ReNcell CX (cell line): ENCODE measurements around a stretch of chr18.

GRCh38 chr18:22184764-22185658, 15.6 kb downstream of the GATA6 start:
- PRO-cap = no peak

DNA sequence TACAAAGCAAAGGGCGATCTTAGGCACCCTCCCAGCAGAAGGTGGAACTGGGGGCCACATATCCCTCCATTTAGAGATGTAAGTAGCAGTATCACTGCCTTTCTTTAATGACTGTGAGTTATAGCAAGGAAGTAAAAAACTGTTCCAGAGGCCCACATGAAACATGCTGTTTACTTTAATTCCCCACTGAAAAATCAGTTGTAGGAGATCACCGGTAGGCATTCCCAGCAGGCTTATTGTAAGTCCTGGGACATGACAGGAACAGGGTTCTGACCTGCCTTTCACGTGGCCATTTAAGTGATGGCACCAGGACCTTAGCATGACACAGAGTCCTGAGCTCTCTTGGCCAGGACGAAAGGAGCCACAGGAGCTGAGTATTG, 16.8 kb downstream of the GATA6 start:
- PRO-cap = no peak

GRCh38 chr18:22214627-22215407, 45.4 kb downstream of the GATA6 start:
- PRO-cap = no peak

DNA sequence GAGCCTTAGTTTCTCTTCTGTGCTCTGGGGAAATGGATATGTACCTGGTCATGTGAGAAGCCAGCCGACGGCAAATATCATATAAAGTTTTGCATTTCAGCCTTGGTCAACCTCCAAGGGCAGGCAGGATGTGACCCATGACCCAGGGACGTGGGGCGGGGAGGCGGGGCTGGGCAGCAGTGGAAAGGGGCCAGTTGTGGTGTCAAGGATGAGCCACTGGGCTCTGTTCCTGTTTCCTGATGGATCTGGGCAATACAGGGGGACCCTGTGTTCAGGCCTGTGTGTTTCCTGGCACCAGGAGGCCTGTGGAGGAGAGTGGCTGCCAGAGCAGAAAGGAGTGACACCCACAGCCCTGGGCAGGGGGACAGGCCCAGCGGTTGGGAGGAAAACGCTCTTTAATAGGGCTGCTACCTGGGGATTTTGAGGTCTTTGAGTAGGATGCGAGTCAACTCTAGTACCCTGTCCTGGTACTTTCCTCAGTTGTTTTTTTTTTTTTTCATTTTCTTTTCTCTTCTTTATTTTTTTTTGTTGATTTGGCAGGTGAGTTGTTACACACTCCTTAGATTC, 107.0 kb downstream of the GATA6 start:
- PRO-cap = no peak

DNA sequence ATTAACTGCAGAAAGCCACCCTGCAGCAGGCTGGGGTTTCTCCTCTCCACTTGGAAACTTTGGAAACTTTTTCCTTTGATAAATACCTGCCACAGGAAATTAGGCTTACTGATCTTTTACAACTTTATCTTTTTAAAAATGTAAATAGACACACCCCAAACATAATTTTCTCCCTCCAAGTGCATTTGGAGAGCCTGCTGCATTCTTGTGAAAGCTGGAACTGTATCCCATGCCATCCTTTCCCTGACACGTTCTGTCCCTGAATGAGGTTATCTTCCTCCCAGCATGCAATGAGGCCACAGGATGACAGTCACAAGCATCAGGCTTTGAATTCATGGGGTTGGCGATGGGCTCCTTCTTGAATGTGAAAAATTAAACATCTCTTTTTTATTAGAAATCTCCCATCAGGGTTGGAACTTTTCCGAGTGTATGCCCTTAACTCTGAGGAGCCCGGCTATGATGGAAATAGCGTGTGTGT, 77.8 kb downstream of the CTAGE1 start:
- PRO-cap = no peak

DNA sequence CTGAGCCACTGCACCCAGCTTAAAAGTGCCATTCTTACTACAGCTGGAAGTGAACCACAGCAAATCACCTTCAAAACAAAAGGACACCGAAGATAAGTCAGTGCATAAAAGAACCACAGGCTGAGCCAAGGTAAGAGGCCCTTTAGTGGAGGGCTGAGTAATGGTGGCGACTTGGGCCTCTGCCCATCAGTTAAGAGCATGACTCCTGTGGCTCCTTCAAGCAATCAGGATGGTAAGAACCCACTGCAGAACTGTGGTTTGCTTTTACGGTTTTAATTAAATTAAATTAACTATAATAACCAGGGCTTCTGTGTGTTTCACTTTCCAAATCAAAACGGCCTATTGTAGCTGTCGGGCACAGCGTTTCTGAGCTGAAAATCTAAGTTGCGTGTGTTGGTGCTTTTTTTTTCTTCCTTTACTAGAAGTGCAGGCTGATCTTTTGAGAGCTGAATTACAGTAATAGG, 75.0 kb downstream of the CTAGE1 start:
- PRO-cap = no peak

DNA sequence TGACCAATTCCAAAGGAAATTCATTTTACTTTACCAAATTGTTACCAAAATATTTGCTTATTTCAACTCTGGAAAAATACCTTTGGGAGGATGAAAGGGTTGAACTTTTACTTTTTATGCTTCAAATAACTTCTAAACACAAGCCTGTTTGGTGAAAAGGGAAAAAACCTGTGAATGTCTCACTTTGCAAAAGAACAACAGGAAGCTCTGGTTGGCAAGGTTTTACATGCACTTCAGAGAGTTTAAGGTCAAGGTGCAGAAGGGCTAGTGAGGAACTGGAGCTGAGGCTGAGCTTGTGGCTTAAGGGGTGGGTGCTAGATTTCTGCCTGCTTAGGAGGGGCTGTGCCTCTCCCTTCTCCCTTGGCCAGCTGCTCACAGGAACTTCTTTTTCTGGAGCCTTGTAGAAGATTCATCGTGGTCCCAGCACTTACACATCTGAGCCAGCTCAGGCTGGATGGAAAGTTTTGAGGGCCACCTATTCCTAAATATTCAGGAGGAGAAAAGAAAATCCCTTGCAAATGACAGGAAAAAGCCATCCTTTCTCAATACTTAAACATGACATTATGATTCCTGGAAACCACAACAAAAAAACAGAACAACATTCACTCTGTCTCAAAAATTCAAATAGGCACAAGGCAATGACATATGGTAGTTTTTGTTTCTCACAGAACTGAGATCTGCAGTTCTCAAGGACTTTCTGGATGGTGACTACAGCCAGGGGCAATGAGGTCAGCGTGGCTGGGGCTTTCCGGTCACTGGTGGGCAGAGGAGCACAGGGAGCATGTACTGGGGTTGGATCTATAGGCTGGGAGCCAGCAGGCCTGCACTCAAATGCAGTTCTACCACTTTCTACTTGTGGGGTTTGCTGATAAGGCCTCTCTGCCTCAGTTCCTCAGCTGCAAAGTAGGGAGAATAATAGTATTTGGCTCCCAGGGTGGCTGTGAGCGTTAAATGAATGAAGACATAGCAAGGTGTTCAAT, 72.2 kb downstream of the CTAGE1 start:
- PRO-cap = no peak

- PRO-cap = no peak
Observed at GRCh38 chr18:22422828-22423604, 5.3 kb upstream of the CTAGE1 start.

DNA sequence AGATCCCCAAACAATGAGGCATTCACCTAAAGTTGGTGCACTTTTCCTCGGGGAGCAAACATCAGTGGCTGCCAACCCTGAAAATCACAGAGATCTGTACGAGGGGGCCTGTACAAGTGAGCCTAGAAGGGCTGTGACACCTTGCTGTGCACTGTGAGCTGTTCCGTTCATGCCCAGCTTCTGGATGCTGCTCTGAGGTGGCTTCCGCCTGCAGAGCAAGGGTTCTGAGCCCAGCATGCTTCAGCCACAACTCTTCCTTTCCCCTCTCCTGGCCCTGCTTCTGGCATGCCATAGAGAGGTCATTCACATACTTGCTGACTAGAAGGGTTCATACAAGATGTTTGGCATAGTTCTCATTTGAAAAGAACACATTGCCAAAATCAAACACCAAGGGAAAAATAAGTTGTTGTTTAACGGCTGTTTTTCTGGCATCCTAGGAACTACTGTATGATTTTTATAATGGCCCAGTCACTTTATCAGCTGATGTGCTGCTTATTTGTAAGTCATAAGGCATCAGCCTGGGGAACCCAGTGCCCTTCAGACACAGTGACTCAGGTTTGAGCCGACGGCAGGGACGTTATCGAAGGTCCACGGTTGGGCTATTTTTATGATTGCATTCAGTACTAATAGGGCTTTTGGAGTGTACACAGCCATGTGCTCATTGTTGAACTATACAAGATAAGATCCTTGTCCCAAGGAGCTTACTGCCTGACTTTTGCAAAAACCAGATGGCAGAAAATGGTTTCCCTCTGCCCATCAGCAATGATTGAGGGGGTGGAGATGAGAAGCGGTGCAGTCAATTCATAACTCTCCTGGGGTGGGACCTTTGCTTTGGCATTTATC, 53.9 kb upstream of the CTAGE1 start:
- PRO-cap = no peak

DNA sequence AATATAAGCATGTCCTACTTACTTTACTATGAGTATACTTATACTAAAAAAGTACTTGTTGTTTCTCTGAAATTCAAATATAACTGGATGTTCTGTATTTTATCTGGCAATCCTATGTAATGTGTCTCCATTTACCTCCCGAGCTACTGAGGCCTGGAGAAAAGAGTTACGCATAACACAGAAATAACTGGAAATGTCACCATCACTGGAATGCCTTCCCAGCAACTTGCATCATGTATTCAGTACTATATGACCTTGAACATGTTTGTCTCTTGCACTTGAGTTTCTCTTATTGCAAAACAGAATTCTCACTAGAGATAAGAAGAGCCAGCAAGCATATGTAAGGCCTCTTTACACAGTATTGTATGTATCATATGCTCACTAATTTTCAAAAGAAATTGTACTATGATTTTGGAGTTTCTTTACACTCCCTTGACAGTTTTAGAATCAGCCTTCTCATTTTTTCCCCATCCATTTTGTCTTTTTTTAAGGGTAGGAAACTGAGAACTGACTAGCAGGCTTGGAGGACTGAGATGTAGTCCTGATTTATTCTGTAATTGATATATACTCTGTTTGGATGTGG, 99.7 kb upstream of the CTAGE1 start:
- PRO-cap = no peak

GRCh38 chr18:23099454-23100060, 35.7 kb upstream of the CABLES1 start:
- PRO-cap = no peak

DNA sequence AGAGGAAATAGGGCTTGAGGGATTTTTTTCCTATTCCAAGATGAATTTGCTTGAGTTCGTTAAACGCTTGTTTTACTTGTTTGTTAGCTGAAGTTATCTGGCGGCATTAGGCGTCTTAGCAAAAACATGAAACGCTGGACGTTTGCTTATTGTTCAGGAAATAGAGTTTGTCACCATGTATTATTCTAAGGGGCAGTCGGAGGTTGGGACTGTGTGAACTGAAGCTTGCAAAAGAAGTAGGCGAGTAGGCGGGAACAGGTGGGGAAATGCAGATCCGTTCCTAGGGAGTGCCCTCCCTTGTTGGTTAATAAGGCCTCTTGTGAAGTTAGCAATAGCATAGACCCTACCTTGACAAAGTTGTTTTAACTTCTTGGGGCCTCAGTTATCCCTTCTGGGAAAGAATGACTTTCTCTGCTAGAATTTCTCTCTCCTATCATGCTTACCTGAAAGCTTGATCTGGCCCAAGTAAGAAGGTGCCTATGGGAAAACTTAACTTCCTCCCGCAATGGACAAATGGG, 2.0 kb downstream of the CABLES1 start:
- PRO-cap = no peak

- PRO-cap = no peak
Observed at GRCh38 chr18:23330448-23330794, 107.3 kb downstream of the TMEM241 start.

DNA sequence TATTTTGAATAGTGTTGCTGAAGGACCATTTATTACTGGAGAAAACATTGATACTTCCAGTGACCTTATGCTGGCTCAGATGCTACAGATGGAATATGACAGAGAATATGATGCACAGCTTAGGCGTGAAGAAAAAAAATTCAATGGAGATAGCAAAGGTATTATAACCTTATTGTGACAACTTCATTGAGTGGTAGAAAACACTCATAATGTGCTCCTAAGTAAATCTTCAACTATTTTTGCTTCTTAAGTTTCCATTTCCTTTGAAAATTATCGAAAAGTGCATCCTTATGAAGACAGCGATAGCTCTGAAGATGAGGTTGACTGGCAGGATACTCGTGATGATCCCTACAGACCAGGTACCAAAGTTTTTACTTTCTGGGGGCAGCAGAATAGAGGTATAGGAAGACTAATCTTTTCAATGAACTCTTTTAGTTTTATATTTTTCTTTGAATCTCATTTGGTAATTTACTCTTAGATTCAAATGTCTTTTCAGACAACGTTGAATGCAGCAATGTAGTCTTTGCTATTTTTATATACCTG, 10.9 kb downstream of the RIOK3 start:
- PRO-cap = no peak

GRCh38 chr18:23484988-23485610, 18.2 kb upstream of the RMC1 start:
- PRO-cap = no peak

DNA sequence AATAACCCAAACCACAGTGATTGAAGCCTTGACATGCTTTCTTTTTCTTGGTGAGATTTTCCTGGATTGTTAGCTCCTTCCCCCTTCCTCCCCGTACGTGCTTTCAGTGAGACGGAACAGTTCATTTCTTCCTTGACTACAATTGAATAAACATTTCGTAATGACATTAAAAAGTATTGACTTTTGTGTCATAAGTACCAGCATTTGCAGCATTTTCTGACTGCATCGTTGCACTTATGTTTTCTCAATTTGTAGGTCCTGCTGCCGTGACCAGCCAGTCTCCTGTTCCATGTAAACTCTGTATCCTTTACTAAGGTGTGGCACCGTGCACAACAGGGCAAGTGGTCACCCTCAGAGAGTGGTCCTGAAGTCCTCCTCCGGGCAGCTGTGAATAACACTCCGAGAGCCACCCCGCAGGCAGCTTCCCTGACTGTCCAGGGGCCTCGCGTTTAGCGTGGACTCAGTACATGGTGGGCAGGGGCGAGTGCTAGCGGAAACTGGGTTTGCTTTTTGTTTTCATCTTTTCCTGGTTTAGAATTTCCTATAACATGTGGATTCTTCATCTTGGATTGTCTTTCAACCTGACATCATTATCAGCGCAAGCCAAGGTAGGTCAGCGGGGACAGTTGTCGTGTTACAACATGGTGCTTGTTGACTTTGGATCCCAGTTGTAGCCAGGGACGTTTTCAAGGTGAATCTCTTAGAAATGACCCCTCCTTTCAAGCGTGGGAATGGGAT, 20.7 kb downstream of the RMC1 start:
- PRO-cap = no peak

DNA sequence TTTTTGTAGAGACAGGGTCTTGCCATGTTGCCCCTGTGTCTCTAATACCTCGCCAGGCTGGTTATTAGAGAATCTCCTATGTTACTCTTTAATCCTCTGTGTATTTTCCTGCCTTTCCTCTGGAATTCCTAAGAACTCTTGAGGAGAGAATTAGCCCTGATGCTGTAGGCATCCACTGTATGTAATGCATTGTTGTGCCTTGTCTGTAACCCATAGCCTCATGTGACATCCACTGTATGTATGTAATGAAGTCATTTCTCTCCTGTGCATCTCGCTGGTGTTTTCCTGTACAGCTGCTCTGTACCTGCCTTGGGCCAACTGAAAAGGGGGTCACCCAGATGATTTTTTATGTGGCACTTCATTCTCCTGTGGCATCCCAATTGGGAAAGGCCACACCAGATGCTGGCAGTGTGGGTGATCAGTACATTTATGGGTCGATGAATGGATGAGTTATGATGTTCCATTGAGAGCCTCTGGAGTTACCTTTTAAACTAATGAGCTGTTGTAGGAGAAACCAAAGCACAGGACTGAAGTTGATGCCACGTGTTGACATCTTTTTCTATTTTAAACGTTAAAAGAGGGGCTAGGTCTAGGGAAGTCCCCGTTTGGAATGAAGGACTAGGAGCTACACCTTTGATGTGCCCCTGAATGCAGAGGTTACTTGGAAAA, 22.6 kb downstream of the RMC1 start:
- PRO-cap = no peak

GRCh38 chr18:23619906-23620269, 33.6 kb upstream of the NPC1 start:
- PRO-cap = no peak

DNA sequence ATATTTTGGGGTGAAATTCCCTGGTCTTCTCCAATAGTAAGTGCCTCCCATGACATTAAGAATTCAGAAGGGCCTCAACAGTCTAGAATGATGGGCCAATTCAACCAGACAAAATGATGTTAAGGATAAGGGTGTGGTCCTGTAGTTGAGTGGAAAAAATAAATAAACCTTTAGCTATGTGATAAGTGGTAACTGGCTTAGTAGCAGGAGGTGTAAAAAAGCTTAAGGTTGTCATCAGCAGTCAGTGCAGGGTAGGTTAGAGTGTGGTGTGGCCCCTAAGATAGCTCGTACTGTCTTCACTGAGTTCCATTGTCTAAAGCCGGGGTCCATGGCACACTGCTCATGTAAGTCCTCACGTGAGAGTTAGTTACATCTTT, 123.1 kb upstream of the TTC39C start:
- PRO-cap = no peak

- PRO-cap = no peak
Observed at GRCh38 chr18:23944432-23944835, 70.1 kb upstream of the TTC39C start.